Measurements from ENCODE around the gene DUSP2.

- PRO-cap, result no peak
These were observed 10.1 kb upstream of the ANKRD36C start for GRCh38 chr2:96001838-96002037.

DNA sequence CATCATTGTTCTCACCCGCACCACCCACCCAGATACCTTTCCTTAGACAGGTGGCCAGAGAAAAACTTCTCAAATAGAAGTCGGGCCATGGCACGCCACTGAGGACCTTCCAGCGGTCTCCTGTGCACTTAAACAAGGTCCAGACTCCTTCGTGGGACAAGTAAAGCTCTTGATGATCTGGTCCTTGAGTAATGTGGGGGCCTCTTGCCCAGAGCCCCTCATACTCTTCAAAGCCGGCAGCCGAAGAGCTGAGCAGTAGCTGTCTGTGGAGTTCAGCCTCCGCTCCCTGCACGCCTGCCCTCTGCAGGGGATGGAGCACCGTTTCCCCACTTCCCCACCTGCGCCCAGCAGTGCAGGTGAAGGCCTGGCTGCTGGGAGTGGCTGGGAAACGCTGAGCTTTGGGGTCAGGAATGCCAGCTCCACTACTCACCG is 18.1 kb upstream of the ANKRD36C start:
- PRO-cap, result bidirectional peak, plus-strand start at position 347 of the sequence, minus-strand start at position 303 of the sequence

- PRO-cap, result no peak
These were observed 12.1 kb downstream of the GPAT2 start for GRCh38 chr2:96022354-96023236.

DNA sequence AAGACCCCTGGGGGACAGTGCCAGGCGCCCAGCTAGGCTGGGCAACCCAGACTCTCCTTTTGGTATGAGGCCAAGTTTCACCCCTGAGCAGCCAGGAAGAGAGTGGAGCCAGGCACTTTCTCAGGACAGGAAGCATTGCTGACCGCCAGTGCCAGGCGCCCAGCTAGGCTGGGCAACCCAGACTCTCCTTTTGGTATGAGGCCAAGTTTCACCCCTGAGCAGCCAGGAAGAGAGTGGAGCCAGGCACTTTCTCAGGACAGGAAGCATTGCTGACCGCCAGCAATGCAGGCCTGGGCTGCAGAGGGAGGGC is 31.3 kb downstream of the ADRA2B start:
- PRO-cap, result no peak

DNA sequence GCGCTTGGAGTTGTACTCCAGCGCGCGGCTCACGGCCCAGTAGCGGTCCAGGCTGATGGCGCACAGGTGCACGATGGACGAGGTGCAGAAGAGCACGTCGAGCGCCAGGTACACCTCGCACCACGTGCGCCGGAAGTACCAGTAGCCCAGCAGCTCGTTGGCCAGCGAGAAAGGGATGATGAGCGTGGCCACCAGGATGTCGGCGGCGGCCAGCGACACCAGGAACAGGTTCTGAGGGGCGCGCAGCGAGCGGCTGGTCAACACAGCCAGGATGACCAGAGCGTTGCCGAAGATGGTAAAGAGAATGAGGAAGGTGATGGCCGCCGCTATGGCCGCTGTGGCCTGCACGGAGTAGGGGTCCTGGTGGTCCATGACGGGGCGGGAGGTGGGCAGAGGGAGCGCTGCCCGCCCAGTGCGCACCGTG is 581 bp downstream of the ADRA2B start:
- PRO-cap, result no peak

- PRO-cap, result no peak
These were observed 1.4 kb upstream of the ADRA2B start for GRCh38 chr2:96117710-96118242.

- PRO-cap, result bidirectional peak, plus-strand start at chr2:96145240, minus-strand start at chr2:96145159; bidirectional peak, plus-strand start at chr2:96145598, minus-strand start at chr2:96145440
These were observed at the start of gene DUSP2 for GRCh38 chr2:96144889-96146033. Gene DUSP2 (minus strand): TSS chr2:96145440.

DNA sequence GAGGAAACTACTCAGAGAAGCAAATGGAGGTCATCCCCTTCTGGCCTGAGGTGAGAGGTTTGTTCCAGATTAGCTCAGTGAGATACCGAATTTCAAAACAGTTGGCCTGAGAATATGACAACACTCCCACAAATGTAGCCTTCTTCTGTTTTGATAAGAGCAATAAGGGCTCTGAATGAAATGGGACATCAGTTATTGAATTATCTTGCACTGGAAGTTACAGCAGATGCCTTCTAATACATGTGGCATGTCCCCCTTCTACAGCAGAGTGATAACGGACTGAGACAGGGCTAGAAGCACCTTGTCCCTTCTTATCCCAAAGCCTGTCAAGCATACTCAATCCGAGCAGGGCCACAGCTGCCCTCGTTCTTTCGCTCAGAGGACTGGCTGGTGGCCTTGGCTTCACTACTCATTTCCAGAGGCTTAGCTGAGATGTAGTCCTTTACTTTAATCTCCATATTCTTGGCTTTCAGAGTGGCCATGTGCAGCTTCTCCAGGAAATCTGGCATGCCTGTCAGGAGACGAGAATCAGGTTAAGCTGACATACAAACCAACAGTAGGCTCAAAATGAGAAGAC is 22.1 kb downstream of the STARD7 start:
- PRO-cap, result no peak

GRCh38 chr2:96240250-96240873 is 25.4 kb downstream of the TMEM127 start:
- PRO-cap, result no peak

DNA sequence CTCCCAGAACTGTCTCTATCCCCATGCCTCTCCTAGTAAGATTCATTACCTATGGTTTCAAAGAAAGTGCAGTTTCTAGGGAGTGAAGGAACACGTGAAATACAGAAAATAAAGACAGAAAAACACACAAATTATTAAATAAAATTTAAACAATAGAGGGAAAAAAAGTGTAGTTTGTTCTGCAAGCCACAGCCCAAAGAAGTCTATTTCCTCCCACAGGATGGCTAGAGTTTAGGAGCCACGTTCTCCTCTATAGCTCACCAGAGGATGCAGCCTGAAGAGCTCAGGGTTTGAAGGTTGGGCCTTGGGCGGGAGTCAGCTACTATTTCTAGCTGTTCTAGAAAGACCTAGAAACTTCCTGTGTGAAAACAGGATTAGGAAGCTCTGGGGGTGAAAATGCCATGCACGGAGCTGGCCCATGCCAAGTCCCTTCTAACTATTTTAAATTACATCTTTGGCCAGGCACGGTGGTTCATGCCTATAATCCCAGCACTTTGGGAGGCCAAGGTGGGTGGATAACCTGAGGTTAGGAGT is 14.9 kb downstream of the TMEM127 start:
- PRO-cap, result no peak

GRCh38 chr2:96287284-96287590 is 18.1 kb downstream of the SNRNP200 start:
- PRO-cap, result no peak

- PRO-cap, result no peak
These were observed 77.7 kb downstream of the NCAPH start for GRCh38 chr2:96413154-96413765.

GRCh38 chr2:96531521-96532621 is 4.7 kb upstream of the ARID5A start:
- PRO-cap, result unidirectional peak, minus-strand start at chr2:96531966; bidirectional peak, plus-strand start at chr2:96532437, minus-strand start at chr2:96532146

DNA sequence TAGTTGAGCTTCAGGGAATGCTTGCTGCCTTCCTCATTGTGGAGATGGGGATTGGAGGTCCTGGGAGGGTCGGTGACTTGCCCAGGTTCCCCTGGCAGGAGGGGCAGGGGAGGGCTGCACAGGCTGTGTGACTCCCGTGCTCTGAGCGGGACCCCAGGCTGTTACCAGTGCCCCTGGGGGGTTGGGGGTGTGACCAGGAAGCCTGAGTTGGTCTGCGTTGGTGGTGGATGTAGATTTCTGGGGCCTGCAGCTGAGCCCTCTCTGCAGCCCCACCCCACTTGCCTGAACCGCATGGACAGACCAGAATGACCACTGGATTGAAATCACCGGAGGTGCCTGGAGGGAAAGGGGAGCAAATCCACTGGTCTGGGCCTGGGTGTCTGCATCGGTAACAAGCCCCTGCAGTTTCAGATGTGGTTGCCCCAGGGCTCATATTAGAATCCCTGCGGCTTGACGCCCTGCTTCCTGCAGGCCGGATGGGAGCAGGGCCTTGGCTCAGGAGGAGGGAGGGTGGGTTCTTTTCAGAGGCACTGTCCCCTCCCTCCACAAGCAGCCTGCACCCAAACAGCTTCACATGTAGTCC is 16.4 kb downstream of the ARID5A start:
- PRO-cap, result no peak

DNA sequence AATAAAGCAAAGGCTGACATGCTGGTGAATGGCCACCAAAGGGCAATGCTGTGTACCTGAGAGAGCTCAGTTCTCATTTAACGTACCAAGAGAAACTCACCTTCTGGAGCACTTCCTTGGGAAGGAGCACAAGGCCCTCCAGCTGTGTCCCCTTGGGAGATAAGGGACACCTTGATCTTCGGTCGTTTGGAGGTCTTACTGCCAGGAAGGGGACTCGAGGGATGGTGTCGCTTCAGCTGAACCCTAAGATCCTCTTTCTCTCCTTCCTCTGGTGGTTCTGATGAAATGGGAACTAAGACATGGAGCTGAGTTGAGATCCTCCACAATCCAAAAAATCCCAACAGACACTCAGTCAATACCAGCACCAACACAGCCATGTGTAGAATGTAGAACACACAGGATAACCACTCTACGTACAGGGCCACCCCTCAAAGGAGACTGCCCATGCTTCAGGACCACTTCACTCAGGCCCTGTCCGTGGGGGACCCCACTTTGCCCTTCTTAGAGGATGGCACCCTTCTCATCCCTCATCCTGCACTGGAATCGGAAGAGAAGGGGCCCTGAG is 32.8 kb downstream of the KANSL3 start:
- PRO-cap, result no peak

DNA sequence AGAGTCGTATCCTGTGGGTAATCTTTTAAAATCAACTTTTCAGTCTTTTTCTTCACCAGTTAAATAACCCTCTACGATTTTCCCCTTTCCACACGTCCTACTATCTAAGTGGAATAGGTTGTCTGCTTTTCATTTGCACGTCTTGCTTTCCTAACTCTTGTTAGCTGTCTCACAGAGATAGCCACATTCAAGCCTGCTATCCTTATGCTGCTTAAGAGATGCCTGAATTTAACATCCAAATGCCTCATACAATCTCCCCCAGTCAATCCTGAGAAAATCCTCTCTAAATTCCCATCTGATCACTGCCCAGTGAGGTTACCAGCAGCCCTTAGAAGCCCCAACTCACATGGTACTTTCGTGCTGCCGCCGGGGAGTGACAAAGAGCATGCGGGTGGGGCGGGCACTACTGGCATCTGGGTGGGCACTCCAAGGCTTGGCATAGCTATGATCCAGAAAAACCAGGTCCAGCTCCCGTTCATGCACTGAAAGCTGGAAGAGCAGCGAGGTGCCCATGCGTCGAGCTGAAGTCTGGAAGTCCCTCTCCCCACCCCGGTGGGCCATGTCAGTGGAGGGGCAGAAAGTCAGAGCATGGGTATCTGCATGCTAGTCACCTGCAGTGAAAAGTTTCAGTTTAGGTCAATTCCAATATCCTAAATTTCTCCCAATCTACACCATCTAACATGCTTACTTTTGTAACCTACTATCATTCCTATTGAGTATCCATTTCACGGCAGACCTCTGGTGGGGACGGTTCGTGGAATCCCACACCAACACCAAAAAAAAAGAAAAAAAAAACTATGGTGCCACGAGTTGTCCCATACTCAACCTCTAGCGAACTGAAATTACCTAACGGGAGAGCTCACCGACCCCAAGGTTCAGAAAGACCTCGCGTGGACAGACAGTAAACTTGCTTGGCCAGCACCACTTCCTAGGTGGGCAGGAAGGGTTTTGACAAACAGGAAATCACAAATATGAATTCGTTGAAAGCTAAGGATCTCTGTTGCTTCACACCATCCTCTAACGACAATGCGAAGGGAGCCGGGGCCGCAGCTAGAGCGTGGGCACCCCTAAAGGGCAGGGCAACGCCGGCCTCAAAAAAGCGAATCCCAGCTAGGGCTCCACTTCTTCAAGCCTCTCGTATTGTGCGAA is 1.2 kb downstream of the KANSL3 start:
- PRO-cap, result no peak

DNA sequence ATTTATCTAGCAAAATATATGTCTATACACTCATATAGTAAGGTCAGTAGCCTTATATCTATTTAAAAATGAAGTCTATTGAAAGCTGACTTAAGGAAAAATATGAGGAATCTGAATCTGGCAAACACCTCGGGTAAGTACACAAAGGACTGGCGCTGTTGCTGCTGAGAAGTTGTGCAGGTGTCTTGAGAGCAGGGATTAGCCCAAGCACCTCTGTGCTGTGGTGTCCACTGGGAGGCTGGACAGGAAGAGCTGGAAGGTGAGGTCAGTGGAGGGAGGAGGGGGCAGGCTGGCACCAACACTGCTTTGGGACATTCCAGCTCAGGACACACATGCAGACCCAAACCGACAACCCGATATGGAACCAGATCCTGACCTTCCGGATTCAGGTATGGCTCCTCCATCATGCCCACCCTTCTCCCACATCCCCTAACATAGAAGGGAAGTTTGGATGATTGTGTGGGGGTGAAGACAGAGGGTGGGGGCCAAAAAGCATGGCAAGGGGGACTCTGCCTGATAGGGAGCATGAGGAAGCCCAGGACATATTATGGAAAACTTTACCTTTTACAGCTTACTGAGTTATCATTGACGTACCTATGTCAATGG is 20.7 kb downstream of the FER1L5 start:
- PRO-cap, result no peak

GRCh38 chr2:96706969-96707259 is 33.0 kb downstream of the LMAN2L start:
- PRO-cap, result no peak

- PRO-cap, result no peak
These were observed 7.4 kb downstream of the CNNM4 start for GRCh38 chr2:96767920-96768741.

DNA sequence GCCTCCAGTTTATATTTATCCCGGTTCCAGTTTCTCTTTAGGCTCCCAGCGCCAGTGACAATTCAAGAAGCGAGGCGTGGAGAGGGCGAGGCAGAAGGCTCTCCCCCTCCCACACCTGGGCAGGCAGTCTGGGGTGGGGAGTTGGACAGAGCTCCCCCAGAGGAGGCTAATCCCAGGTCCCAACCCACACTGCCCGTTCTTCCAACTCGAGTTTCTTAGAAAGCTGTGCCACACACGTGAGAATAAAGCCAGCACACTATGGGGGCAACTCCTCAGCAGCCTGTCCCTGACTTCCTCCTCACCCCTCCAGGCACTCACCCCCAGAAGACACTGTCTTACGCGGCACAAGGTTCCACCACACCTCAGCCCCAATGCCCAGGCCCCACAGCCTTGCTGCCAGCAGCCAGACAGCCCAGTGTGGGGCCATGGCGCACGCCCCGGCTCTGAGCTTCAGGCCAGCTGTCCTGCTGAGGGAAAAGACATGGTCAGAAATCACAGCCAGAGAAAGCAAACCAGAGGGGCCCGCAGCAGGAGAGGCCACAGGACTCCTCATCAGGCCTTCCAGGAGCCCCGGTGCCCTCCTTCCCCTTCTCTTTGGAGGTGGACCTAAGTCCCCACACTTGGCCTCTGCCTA is 2.3 kb downstream of the SEMA4C start:
- PRO-cap, result no peak